ENCODE measurements around the gene TGFBRAP1.

DNA sequence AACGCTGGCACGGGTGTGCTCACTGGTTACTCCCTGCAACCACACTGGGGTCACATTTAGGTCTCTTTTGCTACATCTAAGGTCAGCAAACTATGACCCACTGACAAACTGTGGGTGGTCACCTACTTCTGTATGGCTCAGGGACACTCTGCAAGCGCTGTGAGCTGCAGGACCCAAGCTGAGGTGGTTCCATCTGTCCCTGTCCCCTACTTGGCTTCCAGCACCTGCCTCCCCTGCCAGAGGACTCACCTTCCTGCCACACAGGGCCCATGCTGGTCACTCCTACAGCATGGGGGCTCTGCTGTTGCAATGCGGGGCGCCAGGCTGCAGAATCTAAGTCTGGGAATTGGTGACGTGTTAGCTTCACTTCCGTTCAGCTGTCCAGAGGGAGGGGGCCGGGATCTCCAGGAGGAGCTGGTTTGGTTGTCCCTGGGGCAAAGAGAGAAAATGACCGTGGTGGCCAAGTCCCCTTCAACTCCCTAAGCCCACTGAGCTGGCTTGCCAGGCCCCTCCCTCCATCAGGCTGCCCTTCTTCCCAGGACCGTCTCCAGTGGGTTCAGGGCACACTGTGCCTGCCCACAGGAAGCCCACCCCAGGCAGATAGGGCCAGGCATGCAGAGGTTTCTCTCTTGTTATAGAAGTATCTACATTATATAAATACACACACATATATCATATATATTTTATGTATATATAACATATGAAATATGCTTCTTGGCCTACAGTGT lies 69.5 kb downstream of the IL1R2 start:
- PRO-cap: no peak

DNA sequence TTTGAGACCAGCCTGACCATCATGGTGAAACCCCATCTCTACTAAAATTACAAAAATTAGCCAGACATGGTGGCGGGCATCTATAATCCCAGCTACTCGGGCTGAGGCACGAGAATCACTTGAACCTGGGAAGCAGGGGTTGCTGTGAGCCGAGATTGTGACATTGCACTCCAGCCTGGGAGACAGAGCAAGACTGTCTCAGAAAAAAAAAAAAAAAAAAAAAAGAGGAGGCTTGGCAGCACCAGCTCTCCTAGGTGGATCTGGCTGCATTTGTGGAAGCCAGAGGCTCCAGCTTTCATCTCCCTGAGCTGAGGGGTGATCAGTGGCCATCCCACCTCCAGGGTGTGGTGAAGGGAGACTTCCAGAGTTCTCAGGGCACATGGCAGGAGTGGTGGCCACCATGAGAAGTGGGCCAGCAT lies 38.7 kb upstream of the IL1R1 start:
- PRO-cap: no peak

DNA sequence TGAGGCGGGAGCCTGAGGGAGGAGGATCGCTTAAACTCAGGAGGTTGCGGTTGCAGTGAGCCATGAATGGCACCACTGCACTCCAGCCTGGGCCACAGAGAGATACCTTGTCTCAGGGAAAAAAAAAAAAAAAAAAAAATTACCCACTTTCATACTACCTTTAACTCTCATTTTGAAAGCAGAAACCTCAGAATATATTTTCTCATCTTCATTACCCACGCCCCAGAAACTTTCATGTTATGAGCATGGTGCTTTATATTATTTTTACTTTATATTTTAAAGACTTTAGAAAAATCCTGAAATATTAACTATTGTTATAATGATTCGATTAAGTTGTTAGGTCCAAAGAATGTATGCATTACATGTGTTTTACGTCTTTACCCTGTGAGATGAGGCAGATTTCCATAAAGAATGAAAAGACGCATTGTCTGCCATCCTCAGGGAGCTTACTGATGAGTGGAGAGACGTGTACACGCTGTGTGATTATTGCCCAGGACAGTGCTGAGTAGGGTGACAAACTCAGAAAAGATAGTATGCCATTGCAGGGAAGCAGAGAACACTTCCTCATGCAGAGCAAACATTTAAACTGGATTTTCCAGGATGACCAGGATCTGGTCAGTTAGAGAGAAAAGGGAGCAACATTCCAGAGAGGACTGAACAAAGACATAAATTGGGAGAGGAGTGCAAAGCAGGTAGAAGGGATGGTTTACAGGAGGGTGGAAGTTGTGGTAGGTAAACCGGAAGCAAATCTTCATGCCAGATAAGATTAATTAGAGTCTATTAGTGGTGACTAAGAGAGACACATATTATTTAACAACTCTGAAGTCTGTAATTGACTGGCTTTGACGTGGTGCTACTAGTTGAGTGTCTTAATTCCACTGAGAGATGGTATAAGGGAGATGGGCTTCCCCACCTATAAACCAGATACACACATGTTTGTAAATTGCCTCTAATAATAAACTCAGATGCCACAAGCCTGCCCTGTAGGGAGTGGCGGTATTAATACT lies 2.2 kb downstream of the SLC9A2 start:
- PRO-cap: no peak

- PRO-cap: no peak
These were observed 15.2 kb downstream of the SLC9A2 start for GRCh38 chr2:102634411-102635123.

DNA sequence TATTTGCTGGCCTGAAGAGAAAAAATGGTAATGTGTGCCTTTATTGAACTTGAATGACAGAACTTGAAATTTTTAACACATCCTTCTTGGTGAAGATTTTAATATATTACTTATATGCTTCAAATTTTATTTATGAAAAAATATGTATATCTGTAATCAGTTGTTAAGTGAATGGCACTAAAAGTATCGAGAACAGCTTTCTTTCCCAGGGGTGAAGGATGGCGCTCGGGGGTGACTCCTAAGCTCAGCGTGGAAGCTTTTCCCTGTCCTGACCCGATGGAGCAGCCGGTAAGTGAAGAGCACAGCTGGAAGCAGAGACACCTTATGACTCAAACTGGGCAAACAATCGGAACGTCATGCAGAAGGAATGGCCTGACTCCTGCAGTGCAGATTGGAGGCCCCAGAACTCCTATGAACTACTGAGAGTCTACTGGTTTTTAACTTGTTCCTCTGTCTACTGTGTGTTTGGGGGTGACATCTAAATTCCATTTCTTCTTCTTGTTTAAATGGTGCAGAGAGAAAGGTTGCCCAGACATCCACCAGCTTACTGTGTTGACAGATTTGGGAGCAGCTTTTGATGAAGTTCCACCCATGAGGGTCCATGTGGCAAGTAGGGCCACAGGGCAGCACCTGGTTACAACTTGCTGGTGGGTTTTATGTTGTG lies 27.8 kb downstream of the MFSD9 start:
- PRO-cap: no peak

GRCh38 chr2:104378640-104379562 lies 475.0 kb upstream of the POU3F3 start:
- PRO-cap: unidirectional peak, plus-strand start at chr2:104378996

DNA sequence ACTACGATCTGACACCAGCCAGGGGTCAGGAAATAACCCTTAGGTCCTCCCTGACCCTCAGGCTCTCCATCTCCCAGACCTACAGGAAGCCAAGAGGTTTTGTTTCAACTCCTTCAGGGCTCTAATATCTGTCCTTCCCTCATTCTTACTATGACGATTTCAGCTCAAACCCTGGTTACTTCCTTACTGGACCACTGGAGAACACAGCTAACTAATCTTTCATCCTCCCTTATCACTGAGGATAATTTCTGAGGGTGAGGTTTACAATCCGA lies 322.0 kb upstream of the POU3F3 start:
- PRO-cap: no peak

- PRO-cap: bidirectional peak, plus-strand start at chr2:105329623, minus-strand start at chr2:105329663; bidirectional peak, plus-strand start at chr2:105329802, minus-strand start at chr2:105329735; bidirectional peak, plus-strand start at chr2:105330078, minus-strand start at chr2:105330087
These were observed at the start of gene TGFBRAP1 for GRCh38 chr2:105329240-105330297. Gene TGFBRAP1 (minus strand): TSS chr2:105329735.

DNA sequence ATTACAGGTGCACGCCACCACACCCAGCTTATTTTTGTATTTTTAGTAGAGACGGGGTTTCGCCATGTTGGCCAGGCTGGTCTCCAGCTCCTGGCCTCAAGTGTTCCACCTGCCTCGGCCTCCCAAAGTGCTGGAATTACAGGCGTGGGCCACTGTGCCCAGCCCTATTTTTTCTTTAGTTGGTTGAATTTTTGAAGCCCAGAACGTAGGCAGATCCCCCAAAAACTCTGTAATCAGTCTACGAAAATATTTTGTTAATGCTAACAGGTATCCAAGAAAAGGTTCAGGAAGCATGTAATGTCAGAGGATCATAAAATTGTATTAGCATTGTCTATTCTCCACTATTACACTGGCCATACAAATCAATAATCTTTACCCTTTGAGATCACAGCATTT lies 15.8 kb downstream of the FHL2 start:
- PRO-cap: no peak

GRCh38 chr2:105409620-105410409 lies 11.0 kb upstream of the FHL2 start:
- PRO-cap: no peak

GRCh38 chr2:105798470-105799186 lies 53.9 kb downstream of the NCK2 start:
- PRO-cap: no peak

DNA sequence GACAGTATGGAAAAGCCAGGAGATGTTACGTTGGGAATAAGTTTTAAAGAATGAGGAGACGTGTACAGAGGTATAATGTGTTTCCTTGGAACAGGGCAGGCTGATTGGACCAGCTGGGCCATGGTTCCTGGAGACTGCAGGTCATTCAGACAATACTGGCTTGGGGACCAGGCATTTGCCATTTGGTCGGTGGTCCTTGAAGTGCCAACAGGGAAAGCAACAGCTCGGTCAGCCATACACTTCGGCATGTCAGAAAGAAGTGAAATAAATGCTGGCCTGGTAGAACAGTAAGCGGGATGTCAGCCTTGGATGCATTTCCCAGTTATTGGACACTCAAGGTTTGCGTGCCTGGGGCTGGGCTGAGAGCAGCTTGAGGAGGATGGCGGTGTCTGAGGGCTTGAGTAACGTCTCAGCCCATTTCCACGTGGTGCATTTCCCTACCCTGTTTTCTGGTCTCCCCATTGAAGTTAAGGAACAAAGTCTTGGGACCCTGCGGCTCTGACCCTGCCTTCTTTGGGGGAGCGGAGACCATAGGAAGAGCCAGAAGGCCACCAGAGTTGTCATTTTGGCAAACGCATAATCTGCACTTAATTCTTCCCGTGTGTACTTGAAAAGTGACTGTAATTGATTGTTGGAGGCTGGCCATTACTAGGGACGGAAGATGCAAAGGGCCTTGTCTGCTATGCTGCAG lies 75.5 kb downstream of the NCK2 start:
- PRO-cap: no peak

- PRO-cap: no peak
These were observed 131.5 kb upstream of the ECRG4 start for GRCh38 chr2:105934032-105934373.

GRCh38 chr2:106343198-106343598 lies 125.0 kb downstream of the RGPD3 start:
- PRO-cap: no peak

- PRO-cap: no peak
These were observed 78.8 kb downstream of the CD8B2 start for GRCh38 chr2:106565883-106566487.

DNA sequence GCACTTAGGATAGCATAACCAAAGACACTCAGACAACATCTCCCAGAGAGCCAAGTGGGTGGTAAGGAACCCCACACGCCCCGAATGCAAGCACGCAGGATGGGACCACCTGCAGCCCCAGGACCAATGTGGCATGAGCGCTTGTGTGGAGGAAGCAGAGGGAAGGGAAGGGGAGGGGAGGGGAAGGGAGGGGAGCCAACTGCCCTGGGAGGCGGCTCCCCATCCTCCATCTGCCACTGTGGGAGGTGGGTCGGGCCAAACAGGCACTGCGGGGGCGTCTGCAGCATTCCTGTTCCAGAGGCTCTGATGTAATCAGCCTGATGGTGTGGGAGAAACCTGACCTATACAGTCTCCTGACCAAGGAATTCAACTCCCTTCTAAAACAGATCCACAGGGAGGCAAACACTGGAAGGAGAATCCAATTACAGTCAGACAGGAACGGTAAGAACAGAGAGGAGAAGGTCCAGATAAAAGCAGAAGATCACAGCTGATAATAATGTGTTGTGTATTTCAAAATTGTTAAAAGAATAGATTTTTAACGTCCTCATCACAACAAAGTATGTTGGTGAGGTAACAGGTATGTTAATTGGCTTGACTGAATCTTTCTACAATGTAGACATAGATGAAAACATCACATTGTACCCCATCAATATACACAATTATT lies 88.8 kb downstream of the CD8B2 start:
- PRO-cap: no peak

DNA sequence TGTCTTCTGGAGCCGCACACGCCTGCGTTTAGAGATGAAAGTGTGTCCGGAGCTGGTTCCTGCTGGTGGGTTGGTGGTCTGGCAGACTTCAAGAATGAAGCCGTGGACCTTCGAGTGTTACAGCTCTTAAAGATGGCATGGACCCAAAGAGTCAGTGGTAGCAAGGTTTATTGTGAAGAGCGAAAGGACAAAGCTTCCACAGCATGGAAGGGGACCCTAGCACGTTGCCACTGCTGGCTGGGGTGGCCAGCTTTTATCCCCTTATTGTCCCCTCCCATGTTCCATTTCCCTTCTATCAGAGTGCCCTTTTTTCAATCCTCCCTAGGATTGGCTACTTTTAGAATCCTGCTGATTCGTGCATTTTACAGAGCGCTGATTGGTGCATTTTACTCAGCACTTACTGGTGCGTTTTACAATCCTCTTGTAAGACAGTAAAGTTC lies 90.0 kb downstream of the CD8B2 start:
- PRO-cap: no peak

- PRO-cap: no peak
These were observed 184.2 kb downstream of the ST6GAL2 start for GRCh38 chr2:106701669-106702216.

DNA sequence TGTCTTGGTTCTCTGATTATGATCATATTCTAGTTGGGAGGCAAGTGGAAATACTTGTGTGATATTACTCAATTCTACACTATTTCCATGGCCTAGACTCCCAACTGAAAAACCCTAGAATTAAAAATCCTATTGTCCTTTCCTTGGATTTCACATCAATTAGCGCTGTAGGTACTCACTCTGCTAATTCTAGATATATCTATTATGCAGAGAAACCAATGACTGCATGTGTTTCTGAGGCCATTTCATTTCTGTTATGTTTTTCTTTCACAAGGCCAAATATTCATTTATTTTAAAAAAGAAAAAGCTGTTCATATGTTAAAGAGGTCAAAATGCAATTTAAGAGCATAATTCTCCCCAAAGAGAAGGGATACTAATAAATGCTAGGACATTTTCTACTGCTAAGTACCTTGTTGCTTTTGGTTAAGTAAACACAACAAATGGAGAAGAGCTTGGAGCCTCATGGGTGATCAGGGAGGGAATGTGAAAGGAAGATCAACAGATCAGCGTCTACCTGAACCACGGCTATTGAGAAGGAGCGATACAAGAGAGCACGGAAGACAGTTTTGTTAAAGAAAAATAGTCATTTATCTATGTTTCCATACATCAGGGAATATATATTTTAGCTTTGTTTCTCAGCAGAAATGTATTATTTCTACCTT lies 81.0 kb upstream of the RGPD4 start:
- PRO-cap: no peak

GRCh38 chr2:108271940-108272380 lies 16.7 kb upstream of the SULT1C2 start:
- PRO-cap: no peak